Fibroblast of villous mesenchyme (primary cell): Measurements from ENCODE around the genes TSPY8, VCY1B, CDY2B, RBMY1D and PRY.

- CAGE, long polyA plus RNA, result no peak
These were observed 69.4 kb downstream of the ZFY start for GRCh38 chrY:3004363-3005160.

DNA sequence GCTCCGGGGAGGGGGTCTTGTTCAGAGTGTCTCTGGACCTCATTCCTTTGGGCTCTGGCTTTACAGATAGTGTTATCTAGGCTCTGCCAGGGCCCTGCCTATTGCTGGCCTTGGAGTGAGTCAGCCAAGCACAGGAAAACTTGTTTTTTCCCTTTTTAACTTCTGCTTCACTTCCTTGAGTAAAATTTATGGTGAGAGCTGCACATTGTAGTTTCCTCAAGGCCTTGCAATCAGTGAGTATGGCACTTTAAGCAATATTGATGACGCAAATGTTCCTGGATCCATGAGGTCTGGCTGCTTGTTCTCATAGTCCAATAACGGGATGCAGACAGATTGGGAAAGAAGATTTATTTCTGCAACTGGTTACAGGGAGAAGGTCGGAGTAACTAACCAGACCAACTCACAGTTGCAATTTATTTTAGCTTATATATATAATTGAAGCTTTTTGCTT is 457.3 kb downstream of the TGIF2LY start:
- CAGE, long polyA plus RNA, result no peak

- CAGE, long polyA plus RNA, result no peak
These were observed 367.9 kb upstream of the AMELY start for GRCh38 chrY:7279370-7279923.

GRCh38 chrY:9357614-9358098 is at the start of gene TSPY8:
TSS of gene TSPY8 (plus strand) at chrY:9357797.
- CAGE, long polyA plus RNA, result no peak

DNA sequence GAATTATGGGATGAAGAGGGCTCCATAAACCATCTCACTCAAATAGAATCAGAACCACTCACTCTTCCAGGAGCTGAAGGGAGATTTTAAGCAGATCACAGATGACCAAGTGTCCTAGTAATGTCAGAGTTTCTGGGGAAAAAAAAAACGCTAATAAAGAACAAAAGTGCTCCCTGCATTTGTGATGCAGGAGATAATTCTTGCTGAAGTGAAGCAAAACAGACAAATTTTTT is 426.6 kb upstream of the USP9Y start:
- CAGE, long polyA plus RNA, result no peak

GRCh38 chrY:12918944-12919178 is 14.2 kb downstream of the DDX3Y start:
- CAGE, long polyA plus RNA, result no peak

DNA sequence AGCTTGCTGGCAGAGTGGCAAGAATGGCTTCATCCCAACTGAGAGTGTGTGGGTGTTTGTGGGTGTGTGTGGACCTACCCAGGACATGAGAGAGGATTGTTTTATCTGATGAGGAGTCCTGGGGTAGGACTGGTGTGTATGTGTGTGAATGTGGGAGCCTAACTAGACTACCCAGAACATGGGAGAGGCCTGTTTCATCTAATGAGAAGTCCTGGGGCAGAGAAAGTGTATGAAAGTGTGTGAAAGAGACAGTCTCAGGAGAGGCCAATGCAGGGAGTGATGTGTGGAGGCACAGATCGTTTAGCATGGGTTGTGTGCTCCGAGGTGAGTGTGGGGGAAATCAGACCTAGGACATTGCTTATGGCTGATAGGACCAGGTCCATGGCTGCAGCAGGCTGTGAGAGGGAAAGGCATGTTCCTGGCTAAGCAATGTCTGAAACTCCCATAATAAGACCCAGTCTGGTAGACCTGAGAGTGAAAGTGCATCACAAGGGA is 207.4 kb downstream of the DDX3Y start:
- CAGE, long polyA plus RNA, result no peak

GRCh38 chrY:13388800-13389302 is 91.0 kb downstream of the UTY start:
- CAGE, long polyA plus RNA, result no peak

DNA sequence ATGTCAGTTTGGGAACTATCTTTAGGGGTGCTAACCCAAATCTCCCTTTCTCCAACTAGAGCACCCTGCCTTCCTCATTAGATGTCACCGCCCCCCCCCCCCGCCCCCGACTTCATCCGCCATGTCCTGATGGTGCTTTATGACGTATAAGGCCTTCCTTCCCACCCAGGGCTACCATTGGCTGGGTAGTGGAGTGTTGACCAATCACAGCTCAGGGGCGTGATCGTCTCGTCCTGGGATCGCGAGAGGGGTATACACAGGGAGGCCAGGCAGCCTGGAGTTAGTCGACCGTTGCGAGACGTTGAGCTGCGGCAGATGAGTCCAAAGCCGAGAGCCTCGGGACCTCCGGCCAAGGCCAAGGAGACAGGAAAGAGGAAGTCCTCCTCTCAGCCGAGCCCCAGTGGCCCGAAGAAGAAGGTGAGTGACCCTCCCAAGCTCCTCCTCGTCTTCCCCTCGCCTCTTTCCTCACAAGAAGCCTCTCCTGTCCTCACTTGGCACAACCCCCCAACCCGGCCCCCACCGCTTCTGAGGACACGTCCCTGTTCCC is at the start of gene VCY1B:
TSS of gene VCY1B (plus strand) at position 253 of the 547 bp plus-strand sequence.
- CAGE, long polyA plus RNA, result no peak

DNA sequence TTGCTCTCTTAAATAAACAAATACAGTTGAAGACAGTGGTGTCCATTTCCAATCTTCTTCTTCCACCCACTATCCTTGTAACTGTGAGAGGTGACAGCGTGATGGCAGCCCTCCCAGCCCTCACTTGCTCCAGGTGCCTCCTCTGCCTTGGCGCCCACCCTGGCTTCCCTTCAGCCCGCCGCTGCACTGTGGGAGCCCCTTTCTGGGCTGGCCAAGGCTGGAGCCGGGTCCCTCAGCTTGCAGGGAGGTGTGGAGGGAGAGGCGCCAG is 215.4 kb upstream of the NLGN4Y start:
- CAGE, long polyA plus RNA, result no peak

DNA sequence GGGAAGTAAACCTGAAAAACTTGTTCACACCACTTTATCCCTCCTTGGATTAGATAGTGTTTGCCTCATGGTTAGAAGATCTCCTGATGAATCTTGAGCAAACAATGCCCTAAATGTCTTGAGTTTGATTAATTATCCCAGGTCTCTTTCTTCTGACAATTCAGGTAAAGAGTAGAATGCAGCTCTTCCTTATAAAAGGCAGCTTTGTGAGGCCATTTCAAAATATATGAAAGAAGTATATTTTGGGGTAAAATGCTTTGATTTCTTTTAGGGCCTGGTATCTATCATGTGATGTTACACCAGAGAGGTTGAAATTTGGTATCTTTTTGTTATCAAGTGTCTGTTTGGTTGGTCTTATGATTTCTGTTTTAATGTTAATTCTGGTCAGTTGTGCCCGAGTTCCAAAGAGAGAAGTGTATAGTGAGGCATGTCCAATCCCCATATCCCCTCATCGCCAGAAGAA is 34.9 kb downstream of the NLGN4Y start:
- CAGE, long polyA plus RNA, result no peak

- CAGE, long polyA plus RNA, result no peak
These were observed 1268.4 kb downstream of the NLGN4Y start for GRCh38 chrY:15792685-15793169.

GRCh38 chrY:17880088-17880639 is at the start of gene CDY2B:
TSS of gene CDY2B (minus strand) at chrY:17880220.
- CAGE, long polyA plus RNA, result no peak

DNA sequence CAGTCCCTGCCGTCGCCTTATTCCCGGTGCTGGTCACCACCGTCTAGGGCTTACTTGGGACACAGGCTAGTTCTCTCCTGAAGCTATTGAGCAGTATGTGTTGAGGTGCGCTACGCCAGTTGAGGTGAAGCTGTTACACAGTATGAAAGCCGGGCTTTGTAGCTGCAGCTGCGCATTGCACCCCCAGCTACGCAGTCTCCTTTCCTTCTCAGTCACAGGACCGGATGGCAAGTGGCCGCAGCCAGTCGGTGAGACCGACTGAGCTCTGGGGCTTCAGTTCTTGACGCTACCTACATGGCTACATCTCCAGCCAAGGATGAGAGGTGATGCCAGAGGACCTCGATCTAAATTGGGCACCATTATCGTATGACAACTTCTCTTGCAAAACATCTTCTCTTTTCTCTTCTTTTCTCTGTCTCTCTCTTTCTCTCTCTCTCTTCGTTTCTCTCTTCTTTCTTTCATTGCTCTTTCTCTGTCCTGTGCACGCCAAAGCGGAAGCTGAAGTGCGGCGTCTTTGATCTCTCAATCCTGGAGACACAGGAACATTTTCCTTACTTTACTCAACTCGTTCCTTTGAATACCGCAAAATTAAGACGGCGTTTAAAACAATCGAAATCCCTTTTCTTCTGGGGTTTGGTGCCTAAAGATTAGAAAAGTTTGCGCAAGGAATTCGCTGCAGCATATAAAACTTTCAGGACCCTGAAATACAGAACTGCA is 176.7 kb downstream of the KDM5D start:
- CAGE, long polyA plus RNA, result no peak

GRCh38 chrY:20576493-20576925 is 933 bp downstream of the EIF1AY start:
- CAGE, long polyA plus RNA, result no peak

GRCh38 chrY:21894245-21894833 is at the start of gene RBMY1D:
TSS of gene RBMY1D (minus strand) at chrY:21894526.
- CAGE, long polyA plus RNA, result no peak

DNA sequence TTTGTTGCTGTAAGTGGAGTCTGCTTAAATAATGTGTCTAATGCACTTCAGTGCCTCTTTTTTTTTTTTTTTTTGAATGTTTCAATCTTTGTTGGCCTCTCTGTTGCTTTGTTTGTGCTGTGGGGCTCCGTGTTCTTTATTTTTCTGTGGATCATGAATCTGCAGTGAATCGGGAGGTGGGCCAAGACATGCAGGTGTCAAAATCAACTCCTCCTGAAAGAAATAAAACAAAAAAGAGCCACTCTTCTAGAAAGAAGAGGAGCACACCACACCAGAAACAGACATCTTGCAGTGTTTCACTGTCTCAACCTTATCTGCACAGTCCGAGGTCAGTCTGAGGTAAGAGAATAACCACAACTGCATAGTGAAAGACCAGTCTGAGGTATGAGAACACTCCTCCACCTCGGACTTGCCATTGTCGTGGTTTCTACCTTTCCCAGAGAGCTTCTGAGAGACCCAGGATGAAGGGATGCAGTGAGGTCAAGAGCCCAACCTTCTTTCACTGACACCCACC is at the start of gene PRY:
TSS of gene PRY (plus strand) at position 252 of the 514 bp plus-strand sequence.
- CAGE, long polyA plus RNA, result no peak